Measurements from ENCODE around the gene CDC6.

DNA sequence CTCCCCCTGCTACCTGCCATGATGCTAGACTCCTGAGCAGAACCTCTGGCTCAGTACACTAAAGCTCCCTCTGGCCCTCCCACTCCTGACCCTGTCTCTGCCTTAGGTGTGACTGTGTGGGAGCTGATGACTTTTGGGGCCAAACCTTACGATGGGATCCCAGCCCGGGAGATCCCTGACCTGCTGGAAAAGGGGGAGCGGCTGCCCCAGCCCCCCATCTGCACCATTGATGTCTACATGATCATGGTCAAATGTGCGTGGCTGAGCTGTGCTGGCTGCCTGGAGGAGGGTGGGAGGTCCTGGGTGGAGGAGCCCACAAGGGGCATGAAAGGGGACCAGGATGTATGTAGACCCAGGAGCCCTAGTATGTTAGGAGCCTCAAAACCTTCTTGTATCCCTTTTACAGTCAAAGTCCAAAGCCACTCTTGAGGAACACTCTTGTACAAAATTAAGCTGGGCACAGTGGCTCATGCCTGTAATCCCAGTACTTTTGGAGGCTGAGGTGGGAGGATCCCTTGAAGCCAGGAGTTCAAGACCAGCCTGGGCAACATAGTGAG, 4.7 kb downstream of the MIEN1 start:
- PRO-cap, 2 experiments, result no peak in any of the 2 experiments

DNA sequence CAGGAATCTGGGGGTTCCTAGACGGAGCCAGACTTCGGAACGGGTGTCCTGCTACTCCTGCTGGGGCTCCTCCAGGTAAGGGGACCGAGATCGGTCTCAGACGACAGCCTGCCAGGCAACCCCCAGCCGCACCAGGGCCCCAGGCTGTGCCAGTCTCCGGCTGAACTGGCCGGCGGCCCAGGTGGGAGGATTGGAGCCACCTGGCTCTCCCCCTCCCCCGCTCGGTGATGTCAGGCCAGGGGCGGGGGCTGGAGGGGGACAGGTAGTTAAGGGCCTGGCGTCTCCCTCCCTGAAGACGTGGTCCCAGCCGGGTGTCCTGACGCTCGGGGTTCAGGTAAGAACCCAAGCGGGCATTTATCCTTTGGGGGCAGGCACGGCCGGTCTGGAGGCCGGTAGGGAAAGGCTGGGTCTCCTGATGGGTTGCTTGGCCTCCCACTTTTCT, 342 bp downstream of the GRB7 start:
- PRO-cap, 2 experiments, result peak in 2 of 2 experiments; most common plus-strand start position 292 of the sequence (in 2); most common minus-strand start position 167 of the sequence (in 2)

- PRO-cap, 2 experiments, result no peak in any of the 2 experiments
Measured at GRCh38 chr17:39750156-39751168, 12.7 kb downstream of the GRB7 start.

DNA sequence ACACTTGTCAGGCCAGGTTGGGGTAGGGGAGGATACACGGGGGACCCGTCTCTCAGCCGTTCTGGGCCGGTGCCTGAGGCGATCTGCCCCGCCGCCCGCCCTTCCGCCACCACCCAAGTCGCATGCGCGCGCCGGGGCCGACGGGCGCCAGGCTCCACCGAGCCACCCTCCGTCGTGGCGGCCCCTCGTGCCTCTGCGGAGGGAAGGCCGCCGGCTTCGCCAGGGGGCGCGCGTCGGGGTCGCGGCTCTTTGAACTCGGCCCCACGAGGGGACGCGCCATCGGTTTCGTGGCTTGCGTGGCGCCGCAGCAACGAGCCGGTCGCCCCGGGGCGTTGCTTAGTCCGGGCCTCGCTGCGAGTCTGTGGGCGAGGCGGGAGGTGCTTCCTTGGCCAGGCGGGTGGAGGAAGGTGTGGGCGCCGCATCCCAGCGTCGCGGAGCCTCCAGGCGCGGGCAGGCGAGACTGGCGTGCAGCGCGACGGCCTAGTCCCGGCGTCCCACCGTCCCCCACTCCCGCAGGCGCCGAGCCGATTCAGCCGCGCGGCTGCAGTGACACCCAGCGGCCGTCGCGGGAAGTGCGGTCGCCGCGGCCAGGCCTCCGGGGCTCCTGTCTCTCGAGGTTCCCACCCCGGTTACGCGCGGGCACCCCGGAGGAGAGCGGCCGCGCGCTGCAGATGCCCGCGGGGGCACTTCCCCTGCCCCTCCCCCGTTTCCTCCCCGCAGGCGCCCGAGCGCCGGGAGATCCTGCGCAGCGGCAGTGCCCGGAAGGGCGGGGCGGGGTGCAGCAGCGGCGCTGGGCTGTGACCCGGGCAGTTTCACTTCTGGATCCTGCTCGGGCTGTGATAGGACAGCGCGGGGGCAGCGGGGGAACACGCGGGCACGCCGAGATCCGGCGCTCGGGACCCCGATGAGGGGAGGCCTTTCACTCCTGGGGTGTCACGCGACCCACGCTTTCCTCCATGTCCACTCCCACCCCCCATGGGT, 16.4 kb downstream of the GRB7 start:
- PRO-cap, 2 experiments, result peak in 2 of 2 experiments; most common plus-strand start position 123 of the sequence (in 2); most common minus-strand start position 195 of the sequence (in 2)

DNA sequence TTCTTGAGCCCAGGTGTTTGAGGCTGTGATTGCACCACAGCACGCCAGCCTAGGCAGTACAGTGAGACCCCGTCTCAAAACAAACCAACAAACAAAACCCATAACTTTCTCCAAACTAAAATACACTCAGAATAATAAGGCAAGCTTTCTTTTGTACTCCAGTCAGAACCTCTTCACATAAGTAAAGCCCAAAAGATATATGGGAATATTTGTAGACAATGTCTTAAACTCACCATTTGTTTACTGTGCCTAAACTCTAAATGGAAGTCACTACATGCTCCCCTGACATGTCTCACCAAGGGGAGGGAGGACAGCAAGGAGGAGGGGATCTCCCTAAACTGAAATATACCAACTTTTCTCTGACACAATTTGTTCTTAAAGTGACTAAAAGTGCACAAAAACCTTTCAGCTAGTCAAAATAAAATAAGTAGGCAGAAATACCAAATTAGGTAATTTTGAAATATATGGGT, 38.5 kb downstream of the GRB7 start:
- PRO-cap, 2 experiments, result no peak in any of the 2 experiments

DNA sequence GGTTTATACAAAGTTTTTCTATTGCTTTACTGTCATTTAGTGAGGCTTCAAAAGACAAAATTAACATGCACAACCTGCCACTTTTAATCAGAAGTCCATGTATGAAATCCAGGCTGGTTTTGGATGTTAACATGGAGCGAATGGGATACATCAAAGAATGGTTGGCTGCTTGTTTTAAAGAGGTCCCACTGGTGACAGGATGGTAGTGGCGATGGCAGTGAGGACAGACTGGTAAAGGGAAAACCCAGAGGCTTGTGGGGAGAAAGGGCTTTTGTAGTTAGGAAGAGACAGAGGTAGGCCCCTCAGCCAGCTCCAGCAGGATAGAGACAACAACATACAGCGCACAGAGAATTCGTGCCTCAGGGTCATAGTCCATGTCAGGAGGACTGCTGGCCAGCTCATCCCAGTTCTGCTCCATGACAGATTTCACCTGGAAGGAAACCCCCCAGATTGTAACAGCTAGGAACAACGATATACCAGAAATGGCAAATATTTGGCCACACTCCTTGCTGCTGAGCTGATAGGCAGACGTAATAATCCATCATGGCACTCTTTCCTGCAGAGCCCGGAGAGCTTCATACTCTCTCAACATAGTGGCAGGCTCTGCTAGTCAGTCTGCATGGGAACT, 13.8 kb downstream of the GSDMB start:
- PRO-cap, 2 experiments, result no peak in any of the 2 experiments

GRCh38 chr17:39921341-39922543, 3.3 kb upstream of the GSDMB start:
- PRO-cap, 2 experiments, result peak in 1 of 2 experiments; most common minus-strand start chr17:39922163 (in 1)

- PRO-cap, 2 experiments, result no peak in any of the 2 experiments
Measured at GRCh38 chr17:39943973-39944606, 16.6 kb downstream of the LRRC3C start.

GRCh38 chr17:40017313-40018130, 2.3 kb downstream of the CSF3 start:
- PRO-cap, 2 experiments, result no peak in any of the 2 experiments

- PRO-cap, 2 experiments, result peak in 1 of 2 experiments; most common plus-strand start chr17:40021742 (in 1)
Measured at GRCh38 chr17:40021390-40021802, 6.2 kb downstream of the CSF3 start.

DNA sequence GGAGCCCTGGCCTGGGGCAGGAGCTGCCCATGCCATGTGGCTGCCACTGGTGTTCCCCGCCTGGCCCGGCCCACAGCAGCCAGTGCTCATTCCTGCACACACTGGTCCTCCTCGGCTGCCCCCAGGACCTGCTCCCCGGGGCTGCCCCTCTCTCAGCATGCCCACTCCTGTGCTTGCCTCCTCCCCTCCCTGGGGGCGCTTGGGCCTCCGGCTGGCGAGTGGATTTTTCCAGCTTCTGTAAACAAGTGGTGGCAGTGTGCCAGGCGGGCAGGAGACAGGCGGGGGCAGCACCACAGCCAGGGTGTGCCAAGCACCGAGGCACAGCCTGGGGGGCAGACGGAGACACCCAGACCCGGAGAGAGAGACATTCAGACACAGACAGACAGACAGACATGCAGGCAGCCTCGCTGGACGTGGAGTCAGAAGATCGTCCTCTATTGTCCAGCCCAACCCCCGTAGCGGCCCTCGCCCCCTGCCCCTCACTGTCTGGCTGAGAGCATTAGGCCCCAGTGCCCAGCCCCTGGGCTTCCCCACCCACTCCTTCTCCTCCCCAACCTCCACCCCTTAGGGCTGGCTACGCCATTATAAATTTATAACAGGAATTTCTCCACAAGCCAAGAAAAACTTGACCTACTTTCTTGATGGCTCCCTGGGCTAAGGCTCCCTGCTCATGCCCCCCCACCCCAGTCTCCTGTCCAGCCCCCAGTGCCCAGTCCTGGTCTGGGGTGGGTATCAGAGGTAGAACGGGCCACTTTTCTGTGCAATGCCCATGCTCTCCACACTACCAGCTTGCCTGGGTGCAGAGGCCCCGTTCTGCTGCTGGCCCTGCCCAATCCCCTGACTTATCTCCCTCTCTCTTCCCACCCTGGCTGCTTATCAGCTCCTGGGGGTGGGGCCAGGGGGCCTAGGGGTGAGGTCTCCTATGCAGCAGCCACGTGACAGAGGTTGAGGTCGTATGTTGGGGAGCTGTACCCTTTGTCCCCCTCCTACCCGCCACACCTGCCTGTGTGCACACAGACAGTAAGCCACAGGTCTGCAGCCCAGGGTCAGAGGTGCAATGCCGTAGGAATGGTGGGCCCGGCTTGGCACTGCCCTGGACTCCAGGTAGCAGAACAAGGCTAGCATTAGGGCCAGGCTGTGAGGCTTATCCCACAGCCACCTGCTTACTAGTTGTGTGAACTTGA, 9.8 kb downstream of the THRA start:
- PRO-cap, 2 experiments, result no peak in any of the 2 experiments

- PRO-cap, 2 experiments, result no peak in any of the 2 experiments
Measured at GRCh38 chr17:40091369-40092341, 8.7 kb downstream of the NR1D1 start.

- PRO-cap, 2 experiments, result no peak in any of the 2 experiments
Measured at GRCh38 chr17:40097881-40098911, 2.2 kb downstream of the NR1D1 start.

- PRO-cap, 2 experiments, result peak in 2 of 2 experiments; most common plus-strand start chr17:40111386 (in 1); most common minus-strand start chr17:40111265 (in 1)
Measured at GRCh38 chr17:40111108-40112251, 10.3 kb upstream of the MSL1 start.

DNA sequence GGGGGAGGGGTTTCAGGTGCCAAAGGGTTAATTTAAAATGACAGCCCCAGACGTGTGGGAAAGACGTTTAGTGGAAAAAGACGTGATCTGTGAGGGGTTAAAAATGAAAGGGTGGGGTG, 1.7 kb downstream of the MSL1 start:
- PRO-cap, 2 experiments, result no peak in any of the 2 experiments

- PRO-cap, 2 experiments, result no peak in any of the 2 experiments
Measured at GRCh38 chr17:40180002-40180597, 2.8 kb downstream of the RAPGEFL1 start.

GRCh38 chr17:40251493-40251942, 32.4 kb downstream of the WIPF2 start:
- PRO-cap, 2 experiments, result no peak in any of the 2 experiments

GRCh38 chr17:40272929-40273658, 14.6 kb upstream of the CDC6 start:
- PRO-cap, 2 experiments, result no peak in any of the 2 experiments

DNA sequence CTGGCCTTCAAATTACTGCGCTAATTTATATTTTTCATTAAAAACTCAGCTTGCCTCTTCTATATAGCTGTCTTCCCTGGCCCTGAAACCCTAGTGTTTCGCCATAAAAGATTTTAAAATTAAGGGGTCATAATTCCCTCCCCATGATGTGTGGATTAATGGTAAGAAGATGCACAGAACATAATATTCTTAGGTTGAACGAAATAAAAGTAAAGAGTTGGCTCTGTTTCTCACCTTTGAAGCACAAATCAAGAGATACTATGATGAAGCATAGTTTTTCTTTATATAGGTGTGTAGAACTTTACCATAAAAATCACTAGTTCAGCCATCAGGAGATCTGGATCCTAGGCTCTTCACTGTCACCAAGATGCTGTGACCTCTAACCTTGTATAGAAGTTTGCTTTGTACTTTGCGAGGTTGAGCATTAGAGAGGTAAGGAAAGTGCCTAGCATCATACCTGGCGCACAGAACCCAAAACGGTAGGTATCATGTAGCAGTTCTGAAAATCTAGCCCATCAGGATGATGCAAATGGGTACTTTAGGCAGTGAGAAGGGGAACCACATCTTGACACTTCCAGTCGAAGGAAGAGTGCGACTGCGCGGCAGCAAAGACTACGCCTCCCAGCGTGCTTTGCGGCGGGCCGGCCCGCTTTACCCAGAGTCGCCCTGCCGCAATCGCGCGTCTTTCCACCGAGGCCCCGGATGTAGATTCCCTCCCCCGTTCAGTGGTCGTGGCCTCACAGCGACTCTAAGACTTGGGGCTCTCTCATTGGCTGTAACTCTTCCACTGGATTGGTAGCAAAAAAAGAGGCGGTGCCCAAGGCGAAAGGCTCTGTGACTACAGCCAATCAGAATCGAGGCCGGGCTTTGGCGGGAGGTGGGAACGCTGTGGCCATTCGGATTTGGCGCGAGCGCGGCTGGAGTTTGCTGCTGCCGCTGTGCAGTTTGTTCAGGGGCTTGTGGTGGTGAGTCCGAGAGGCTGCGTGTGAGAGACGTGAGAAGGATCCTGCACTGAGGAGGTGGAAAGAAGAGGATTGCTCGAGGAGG, at the start of gene CDC6:
CDC6 (plus strand) TSS at position 895 of the 1,047 bp plus-strand sequence.
- PRO-cap, 2 experiments, result peak in 2 of 2 experiments; most common plus-strand start position 579 of the sequence (in 1); most common minus-strand start position 591 of the sequence (in 1)

DNA sequence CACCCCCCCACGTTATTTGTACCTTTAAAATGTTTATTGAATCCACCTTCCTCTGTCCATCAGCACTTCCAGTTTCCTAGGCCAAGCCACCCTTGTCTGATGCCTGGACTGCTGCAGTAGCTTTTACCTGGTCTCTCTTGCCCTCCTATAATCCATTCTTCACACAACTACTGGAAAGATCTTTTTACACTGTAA, 24.5 kb downstream of the GJD3 start:
- PRO-cap, 2 experiments, result no peak in any of the 2 experiments